ENCODE data around the gene TFAP2A.

DNA sequence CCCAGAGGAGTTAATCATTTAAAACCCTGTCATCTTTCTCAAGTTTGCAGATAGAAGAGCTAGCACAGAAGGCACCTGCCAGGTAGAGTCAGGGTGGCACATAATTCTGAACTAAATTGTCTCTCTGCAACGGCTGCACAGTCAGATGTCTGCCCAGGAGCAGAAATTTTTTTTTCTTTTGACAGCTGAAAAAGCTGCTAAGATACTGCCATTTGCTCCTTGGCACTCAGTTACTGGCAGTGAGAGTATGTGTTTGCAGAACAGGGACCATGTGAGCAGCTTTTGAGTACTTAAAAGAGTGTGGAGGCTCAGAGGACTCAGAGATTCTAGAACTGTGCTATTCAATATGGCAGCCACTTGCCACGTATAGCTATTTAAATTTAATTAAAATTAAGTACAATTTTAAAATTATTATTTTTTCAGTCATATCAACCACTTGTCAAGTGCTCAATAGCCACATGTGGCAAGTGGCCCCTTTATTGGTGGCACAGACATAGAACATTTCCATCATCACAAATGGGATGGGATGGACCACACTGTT is 202.8 kb upstream of the SLC35B3 start:
- PRO-cap, 3 experiments: no peak in any of the 3 experiments
- RAMPAGE, long total RNA, 4 experiments: no peak in any of the 4 experiments
- RRBS: no CpG with 5 or more reads among the region's 2 CpGs

- PRO-cap, 3 experiments: no peak in any of the 3 experiments
- RAMPAGE, long total RNA, 4 experiments: no peak in any of the 4 experiments
- RRBS: no CpG with 5 or more reads among the region's 11 CpGs
These were observed 63.0 kb downstream of the TFAP2A start for GRCh38 chr6:10351841-10352237.

- PRO-cap, 3 experiments: no peak in any of the 3 experiments
- RAMPAGE, long total RNA, 4 experiments: no peak in any of the 4 experiments
These were observed 59.4 kb downstream of the TFAP2A start for GRCh38 chr6:10355585-10355718.

- PRO-cap, 3 experiments: peak in 3 of 3 experiments; most common plus-strand start chr6:10404545 (in 3); most common minus-strand start chr6:10404295 (in 3)
- RAMPAGE, long total RNA, 4 experiments: no peak in any of the 4 experiments
- RRBS: 13% methylated on average over 11 of the region's 107 CpGs
These were observed 10.5 kb downstream of the TFAP2A start for GRCh38 chr6:10404101-10405122.

- PRO-cap, 3 experiments: peak in 2 of 3 experiments; most common plus-strand start chr6:10415349 (in 1); most common minus-strand start chr6:10415262 (in 1)
- RAMPAGE, long total RNA, 4 experiments: no peak in any of the 4 experiments
- RRBS: no CpG with 5 or more reads among the region's 67 CpGs
These were observed at the start of gene TFAP2A for GRCh38 chr6:10414554-10415732. TSS of gene TFAP2A (minus strand) at chr6:10415074.

- PRO-cap, 3 experiments: peak in 3 of 3 experiments; most common plus-strand start chr6:10426315 (in 3); most common minus-strand start chr6:10426226 (in 2)
- RAMPAGE, long total RNA, 4 experiments: no peak in any of the 4 experiments
- RRBS: 4% methylated on average over 29 of the region's 52 CpGs
These were observed 11.6 kb upstream of the TFAP2A start for GRCh38 chr6:10426150-10427113.

- PRO-cap, 3 experiments: no peak in any of the 3 experiments
- RAMPAGE, long total RNA, 4 experiments: no peak in any of the 4 experiments
- RRBS: no CpG with 5 or more reads among the region's 8 CpGs
These were observed 26.2 kb upstream of the TFAP2A start for GRCh38 chr6:10440873-10441647.

- PRO-cap, 3 experiments: no peak in any of the 3 experiments
- RAMPAGE, long total RNA, 4 experiments: no peak in any of the 4 experiments
- RRBS: no CpG with 5 or more reads among the region's 12 CpGs
These were observed 37.4 kb downstream of the GCNT2 start for GRCh38 chr6:10558414-10559106.

GRCh38 chr6:10566987-10567830 is 46.1 kb downstream of the GCNT2 start:
- PRO-cap, 3 experiments: no peak in any of the 3 experiments
- RAMPAGE, long total RNA, 4 experiments: no peak in any of the 4 experiments
- RRBS: no CpG with 5 or more reads among the region's 3 CpGs

DNA sequence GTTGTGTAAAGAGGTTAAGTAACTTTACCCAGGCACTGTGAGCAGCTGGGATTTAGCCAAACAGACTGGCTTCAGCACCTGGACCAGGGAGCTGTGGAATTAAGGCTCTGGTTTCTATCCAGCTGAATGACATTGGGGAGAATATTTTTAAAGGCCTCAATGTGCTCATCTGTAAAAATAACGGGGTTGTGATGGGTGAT is 61.7 kb downstream of the GCNT2 start:
- PRO-cap, 3 experiments: no peak in any of the 3 experiments
- RAMPAGE, long total RNA, 4 experiments: no peak in any of the 4 experiments
- RRBS: no CpG with 5 or more reads among the region's 1 CpG

DNA sequence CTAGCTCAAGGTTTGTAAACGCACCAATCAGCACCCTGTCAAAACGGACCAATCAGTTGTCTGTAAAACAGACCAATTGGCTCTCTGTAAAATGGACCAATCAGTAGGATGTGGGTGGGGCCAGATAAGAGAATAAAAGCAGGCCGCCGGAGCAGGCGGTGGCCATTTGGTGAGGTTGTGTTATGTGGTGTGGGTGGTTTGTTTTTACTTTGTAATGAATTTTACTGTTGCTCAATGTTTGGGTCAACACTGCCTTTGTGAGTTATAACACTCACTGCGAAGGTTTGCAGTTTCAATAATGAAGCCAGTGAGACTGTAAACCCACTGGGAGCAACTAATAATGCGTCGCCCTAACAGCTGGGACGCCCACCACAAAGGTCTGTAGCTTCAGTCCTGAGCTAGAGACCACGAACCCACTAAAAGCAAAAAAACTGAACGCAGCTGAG is 33.6 kb downstream of the C6orf52 start:
- PRO-cap, 3 experiments: no peak in any of the 3 experiments
- RAMPAGE, long total RNA, 4 experiments: no peak in any of the 4 experiments
- RRBS: no CpG with 5 or more reads among the region's 11 CpGs

GRCh38 chr6:10721317-10721832 is 1.5 kb upstream of the TMEM14C start:
- PRO-cap, 3 experiments: peak in 3 of 3 experiments; most common plus-strand start chr6:10721575 (in 3); most common minus-strand start chr6:10721417 (in 2)
- RAMPAGE, long total RNA, 4 experiments: no peak in any of the 4 experiments
- RRBS: 91% methylated on average over 2 of the region's 13 CpGs

DNA sequence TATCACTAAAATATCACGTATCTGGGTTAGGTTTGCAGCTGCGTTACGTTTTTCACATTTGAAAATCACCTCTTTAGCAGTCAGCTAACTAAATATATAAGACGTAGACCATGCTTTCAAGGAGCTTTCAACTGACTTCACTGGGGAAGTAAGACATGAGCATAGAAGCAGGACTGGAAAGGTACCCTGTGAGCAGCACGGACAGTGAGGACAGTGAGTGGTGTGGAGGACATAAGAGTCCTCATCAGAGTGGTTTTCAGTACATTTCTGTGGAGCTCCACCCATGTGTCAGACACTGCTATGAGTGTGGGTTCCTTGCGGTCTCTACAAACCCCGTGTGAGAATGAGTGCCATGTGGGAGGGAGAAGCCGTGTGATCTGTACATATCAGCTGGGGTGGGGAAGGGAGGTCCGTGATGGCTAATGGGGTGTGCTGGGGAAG is 4.1 kb downstream of the TMEM14B start:
- PRO-cap, 3 experiments: no peak in any of the 3 experiments
- RAMPAGE, long total RNA, 4 experiments: no peak in any of the 4 experiments
- RRBS: no CpG with 5 or more reads among the region's 9 CpGs

GRCh38 chr6:11042946-11044117 is 773 bp downstream of the ELOVL2 start:
- PRO-cap, 3 experiments: no peak in any of the 3 experiments
- RAMPAGE, long total RNA, 4 experiments: no peak in any of the 4 experiments
- RRBS: 2% methylated on average over 40 of the region's 80 CpGs

DNA sequence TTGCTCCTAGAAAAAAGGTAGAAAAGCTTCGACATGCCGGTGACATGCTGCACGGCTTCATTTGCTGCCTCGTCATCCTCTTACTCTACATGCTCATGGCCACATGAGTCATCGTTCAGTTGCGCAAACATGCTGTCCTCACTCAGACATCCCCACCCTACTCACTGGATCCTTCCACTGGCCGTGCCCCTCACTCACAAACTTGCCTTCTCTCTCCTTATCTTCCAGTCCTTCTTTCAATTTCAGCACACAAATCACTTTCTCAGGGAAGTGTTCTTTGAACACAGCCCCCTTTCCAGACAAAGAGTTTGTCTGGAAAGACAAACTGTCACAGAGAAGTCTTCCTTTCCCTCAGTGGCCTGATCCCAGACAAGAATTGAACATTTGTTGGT is 32.3 kb upstream of the ERVFRD-1 start:
- PRO-cap, 3 experiments: peak in 1 of 3 experiments; most common plus-strand start position 167 of the sequence (in 1)
- RAMPAGE, long total RNA, 4 experiments: no peak in any of the 4 experiments
- RRBS: no CpG with 5 or more reads among the region's 7 CpGs

- PRO-cap, 3 experiments: no peak in any of the 3 experiments
- RAMPAGE, long total RNA, 4 experiments: no peak in any of the 4 experiments
- RRBS: 21% methylated on average over 1 of the region's 8 CpGs
These were observed 16.6 kb downstream of the NEDD9 start for GRCh38 chr6:11215863-11216260.

DNA sequence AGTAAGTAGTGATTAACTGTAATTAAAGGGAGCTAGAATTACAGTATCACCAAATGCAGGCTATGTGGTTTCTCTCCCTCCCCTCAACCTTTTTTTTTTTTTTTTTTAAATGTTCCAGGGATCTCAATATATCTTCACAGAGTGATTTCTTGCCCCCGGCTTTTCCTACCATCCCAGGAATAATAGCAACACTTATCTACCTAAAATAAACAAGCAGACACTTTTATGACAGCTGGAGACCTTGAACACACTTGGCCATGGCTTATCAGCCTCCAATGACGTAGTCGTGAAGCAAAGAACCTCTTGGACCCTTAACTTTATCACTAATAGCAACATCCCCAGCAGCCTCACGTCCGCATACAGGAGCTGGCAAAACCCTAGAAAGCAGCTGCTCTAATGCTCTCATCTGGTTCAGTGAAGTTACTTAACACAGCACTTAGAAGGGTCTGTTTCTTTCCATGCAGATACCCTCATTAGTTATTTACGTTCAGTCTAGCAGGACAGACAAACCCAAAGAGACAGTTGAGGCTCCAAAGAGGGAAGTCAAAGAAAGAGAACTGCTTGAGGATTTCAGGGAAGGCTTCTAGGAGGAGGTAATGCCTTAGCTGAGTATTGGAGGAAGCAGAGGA is 37.9 kb upstream of the NEDD9 start:
- PRO-cap, 3 experiments: peak in 1 of 3 experiments; most common plus-strand start position 358 of the sequence (in 1)
- RAMPAGE, long total RNA, 4 experiments: no peak in any of the 4 experiments
- RRBS: no CpG with 5 or more reads among the region's 6 CpGs

GRCh38 chr6:11344144-11344969 is 111.9 kb upstream of the NEDD9 start:
- PRO-cap, 3 experiments: no peak in any of the 3 experiments
- RAMPAGE, long total RNA, 4 experiments: no peak in any of the 4 experiments
- RRBS: no CpG with 5 or more reads among the region's 7 CpGs

- PRO-cap, 3 experiments: peak in 2 of 3 experiments; most common plus-strand start chr6:11393278 (in 2); most common minus-strand start chr6:11393011 (in 2)
- RAMPAGE, long total RNA, 4 experiments: no peak in any of the 4 experiments
- RRBS: no CpG with 5 or more reads among the region's 12 CpGs
These were observed 144.8 kb upstream of the TMEM170B start for GRCh38 chr6:11392477-11393410.

- PRO-cap, 3 experiments: no peak in any of the 3 experiments
- RAMPAGE, long total RNA, 4 experiments: no peak in any of the 4 experiments
- RRBS: no CpG with 5 or more reads among the region's 3 CpGs
These were observed 107.9 kb upstream of the TMEM170B start for GRCh38 chr6:11429589-11430021.

Data from adrenal gland (tissue), 7 donors.